Progenitor cell of endocrine pancreas (in vitro differentiated cells): Measurements from ENCODE around the genes EIF5A, NEURL4, EIF4A1 and FXR2.

- PRO-cap, result bidirectional peak, plus-strand start at chr17:7307661, minus-strand start at chr17:7307225; unidirectional peak, plus-strand start at chr17:7307837; bidirectional peak, plus-strand start at chr17:7307967, minus-strand start at chr17:7307892; bidirectional peak, plus-strand start at chr17:7307994, minus-strand start at chr17:7308053
Observed at GRCh38 chr17:7307500-7308511, at the start of gene EIF5A. TSS of gene EIF5A (plus strand) at chr17:7307628.

- PRO-cap, result unidirectional peak, plus-strand start at chr17:7329723; unidirectional peak, plus-strand start at chr17:7329767; bidirectional peak, plus-strand start at chr17:7329974, minus-strand start at chr17:7329836
Observed at GRCh38 chr17:7329255-7330059, at the start of gene NEURL4. TSS of gene NEURL4 (minus strand) at chr17:7329335.

DNA sequence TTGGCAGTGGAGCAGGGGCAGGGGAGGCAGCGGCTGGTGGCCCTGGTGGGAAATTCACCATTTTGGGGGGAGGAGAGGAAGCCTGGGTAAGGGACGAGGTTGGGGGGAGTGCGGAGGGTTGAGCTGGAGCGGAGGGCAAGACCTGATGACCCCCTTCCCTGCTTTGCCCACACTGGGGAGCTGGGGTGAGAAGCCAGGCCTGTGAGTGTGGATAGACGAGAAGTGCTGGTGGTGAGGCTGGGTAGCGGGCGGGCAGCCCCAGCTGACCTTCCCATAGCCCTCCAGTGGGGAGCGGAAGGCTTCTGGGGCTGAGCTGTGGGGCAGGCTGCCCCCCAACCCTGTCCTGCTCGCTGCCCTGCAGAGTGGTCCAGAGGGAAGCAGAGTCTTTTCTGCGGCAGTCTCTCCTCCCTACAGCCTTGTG lies 3.6 kb downstream of the NLGN2 start:
- PRO-cap, result no peak

GRCh38 chr17:7448436-7448909 lies 3.6 kb downstream of the CHRNB1 start:
- PRO-cap, result no peak

GRCh38 chr17:7476114-7477035 lies 3.1 kb downstream of the ZBTB4 start:
- PRO-cap, result no peak

DNA sequence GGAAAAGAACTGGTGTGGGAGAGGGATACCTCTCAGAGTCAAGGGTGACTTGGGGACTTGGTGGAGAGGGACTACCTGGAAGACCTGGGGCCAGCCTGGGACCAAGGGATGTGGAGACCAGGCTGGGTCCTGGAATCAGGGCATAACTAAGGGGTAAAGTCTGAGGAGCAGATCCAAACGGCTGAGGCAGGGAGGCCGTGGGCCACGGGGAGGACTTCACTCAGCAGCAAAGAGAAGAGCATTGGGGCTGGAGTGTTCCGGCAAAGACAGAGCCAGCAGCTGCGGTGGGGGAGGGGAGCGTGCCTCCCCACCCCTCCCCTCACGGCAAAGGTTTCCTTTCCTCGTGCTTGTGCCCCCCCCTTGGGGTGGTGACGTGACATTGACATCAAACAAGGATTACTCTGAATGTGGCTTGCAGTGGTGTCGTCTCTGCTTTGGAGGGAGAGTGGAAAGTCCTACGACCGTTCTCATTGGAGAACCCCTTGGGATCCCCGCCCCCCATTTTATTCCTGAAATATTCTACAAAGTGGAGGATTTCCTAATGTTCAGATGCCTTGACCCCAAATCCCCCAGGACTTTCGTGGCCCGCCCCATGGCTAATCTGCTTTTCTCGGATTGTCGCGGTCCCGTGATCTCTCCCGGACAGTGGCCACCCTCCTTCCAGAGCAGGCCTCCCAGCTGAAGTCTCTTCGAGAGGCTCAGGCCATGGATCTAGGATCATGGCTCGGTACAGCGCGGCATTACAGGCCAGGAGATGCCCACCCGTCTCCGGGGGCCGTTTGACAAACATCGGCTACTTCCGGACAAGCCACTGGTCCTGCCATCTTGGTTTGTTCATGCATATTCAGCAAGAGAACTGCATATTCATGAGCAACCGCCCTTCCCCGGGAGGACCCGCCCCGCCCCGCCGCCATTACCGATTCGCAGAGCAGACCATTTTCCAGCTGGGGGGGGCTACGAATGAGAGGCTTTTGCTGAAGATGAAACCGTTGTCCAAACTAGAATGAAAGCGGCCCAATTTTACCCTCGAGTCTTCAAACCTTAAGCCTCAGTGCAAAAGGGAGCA lies 2.2 kb downstream of the SLC35G6 start:
- PRO-cap, result bidirectional peak, plus-strand start at position 426 of the sequence, minus-strand start at position 243 of the sequence; bidirectional peak, plus-strand start at position 593 of the sequence, minus-strand start at position 516 of the sequence; bidirectional peak, plus-strand start at position 686 of the sequence, minus-strand start at position 686 of the sequence; bidirectional peak, plus-strand start at position 913 of the sequence, minus-strand start at position 846 of the sequence

DNA sequence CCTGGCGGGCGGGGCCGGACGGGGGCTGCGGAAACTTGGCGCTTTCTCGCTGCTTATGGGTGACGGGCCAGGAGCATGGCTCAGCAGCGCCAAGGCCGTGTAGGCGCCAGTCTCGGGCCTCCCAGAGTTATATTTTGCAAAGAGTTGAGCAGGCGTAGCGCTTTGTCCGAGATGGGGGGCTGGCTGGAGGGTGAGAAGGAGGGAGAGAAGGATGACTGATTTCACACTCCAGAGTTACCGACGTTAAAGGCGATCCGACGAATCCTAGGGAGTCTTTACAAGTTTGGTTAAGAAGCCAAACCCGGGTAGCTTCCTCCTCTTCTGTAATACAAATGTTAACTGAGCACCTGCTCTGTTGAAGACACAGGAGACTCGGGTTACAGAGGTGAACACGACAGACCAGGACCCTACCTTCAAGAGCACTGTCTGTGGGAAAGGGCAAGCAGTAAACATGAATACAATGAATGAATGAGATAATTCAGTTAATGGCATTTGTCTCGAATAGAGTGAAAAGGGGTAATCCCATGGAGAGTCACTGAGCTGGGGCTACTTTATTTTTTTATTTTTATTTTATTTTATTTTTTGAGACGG lies 3.7 kb downstream of the SLC35G6 start:
- PRO-cap, result no peak

- PRO-cap, result no peak
Observed at GRCh38 chr17:7490873-7491318, 9.7 kb downstream of the SLC35G6 start.

DNA sequence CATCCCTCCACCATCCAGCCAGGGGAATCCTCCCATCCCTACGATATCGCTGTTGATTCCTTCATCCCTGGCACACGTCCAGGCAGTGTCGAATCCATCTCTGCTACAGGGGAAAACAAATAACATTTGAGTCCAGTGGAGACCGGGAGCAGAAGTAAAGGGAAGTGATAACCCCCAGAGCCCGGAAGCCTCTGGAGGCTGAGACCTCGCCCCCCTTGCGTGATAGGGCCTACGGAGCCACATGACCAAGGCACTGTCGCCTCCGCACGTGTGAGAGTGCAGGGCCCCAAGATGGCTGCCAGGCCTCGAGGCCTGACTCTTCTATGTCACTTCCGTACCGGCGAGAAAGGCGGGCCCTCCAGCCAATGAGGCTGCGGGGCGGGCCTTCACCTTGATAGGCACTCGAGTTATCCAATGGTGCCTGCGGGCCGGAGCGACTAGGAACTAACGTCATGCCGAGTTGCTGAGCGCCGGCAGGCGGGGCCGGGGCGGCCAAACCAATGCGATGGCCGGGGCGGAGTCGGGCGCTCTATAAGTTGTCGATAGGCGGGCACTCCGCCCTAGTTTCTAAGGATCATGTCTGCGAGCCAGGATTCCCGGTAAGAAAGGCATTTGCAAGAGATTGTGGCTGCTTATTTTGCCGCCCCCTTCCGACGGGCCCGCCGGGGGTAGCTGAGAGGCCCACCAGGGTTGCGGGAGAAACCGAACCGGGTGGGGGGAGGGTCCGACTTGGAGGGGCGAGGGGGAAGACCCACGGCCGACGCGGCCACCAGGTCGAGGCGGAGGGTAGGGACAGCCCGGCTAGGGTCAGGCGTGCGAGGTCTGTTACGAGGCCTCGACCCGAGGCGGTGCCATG lies at the start of gene EIF4A1:
TSS of gene EIF4A1 (plus strand) at position 560 of the 856 bp plus-strand sequence.
- PRO-cap, result bidirectional peak, plus-strand start at position 495 of the sequence, minus-strand start at position 156 of the sequence; unidirectional peak, plus-strand start at position 563 of the sequence

GRCh38 chr17:7582651-7583201 lies 926 bp upstream of the MPDU1 start:
- PRO-cap, result no peak

- PRO-cap, result no peak
Observed at GRCh38 chr17:7591419-7591997, 1.6 kb upstream of the SOX15 start.

- PRO-cap, result bidirectional peak, plus-strand start at chr17:7614683, minus-strand start at chr17:7614582; unidirectional peak, minus-strand start at chr17:7614897; bidirectional peak, plus-strand start at chr17:7615261, minus-strand start at chr17:7615039
Observed at GRCh38 chr17:7614616-7615721, at the start of gene FXR2. TSS of gene FXR2 (minus strand) at chr17:7614897.

DNA sequence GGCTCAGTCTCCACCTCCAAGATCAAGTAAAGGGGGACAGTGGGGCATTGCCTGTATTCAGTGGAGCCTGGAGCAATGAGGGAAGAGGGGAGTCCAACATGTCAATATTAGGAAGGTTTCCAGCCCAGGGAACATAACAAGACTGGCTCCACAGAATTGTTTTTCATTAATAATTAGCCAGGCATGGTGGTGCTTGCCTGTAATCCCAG lies 2.0 kb downstream of the SHBG start:
- PRO-cap, result no peak

- PRO-cap, result no peak
Observed at GRCh38 chr17:7678200-7678440, 9.2 kb downstream of the TP53 start.

DNA sequence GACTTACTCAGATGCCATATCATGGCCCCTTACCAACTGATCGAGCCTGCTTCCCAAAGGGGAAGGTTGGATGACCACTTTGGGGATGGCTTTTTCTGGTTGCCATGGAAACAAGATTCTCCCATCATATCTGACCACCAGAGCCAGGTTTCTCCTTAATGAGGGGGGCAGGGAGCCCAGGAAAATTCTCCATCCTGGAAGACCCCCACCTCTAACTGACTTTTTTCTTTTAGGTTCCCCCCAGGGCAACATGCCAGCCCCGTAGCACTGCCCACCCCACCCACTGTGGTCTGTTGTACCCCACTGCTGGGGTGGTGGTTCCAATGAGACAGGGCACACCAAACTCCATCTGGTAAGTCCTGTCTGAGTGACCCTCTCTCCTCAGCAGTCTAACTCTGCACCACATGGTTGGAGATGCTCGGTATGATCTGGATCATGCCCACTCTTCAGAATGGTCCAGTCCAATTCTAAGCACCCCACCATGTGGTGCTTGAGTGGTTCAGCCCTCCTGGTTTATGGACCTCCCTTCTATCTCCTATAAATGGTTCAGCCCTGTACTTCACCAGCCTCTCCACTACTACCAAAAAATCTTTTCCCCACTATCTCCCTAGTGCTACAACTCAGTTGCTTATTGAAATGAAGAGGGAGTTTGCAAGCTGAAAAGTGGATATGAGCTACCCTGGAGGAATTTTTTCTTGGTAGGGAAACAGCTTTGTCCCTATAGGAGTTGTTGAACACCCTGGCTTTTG lies 5.8 kb downstream of the KDM6B start:
- PRO-cap, result no peak

DNA sequence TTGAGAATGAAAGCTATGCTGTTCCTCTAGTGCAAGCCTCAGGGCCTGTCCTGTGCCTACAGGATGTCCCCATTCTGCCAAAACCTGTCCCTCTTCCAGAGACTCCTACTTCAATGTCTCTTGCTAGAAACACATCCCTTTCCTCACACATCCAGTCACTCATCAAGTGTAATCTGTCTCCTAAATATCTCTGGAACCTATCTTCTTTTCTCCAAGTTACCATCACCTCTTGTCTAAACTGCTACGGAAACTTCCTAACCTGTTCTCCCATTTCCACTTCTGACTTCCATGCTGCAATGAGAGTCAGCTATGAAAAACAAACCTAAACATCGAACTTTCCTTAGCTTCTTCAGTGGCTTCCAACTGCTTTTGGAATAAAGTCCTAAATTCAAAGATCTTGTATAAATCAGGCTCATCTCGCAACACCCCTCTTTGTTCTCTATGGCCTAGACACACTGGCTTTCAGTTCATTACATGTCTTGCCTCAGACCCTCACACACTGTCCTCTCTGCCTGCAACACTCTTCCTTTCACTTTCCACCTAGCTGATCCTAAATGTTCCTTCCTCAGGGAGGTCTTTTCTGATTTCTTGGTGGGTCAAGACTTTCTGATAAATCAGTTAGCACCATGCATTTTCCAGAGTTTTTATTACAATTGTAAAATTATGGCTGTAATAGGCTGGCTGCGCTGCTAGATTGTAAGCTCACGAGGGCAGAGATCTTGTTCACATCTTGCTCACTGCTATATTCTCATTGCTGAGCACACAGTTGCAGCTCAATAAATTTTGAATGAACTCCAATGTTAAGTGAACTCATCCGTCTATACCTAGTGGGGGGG lies 3.9 kb downstream of the CYB5D1 start:
- PRO-cap, result no peak

DNA sequence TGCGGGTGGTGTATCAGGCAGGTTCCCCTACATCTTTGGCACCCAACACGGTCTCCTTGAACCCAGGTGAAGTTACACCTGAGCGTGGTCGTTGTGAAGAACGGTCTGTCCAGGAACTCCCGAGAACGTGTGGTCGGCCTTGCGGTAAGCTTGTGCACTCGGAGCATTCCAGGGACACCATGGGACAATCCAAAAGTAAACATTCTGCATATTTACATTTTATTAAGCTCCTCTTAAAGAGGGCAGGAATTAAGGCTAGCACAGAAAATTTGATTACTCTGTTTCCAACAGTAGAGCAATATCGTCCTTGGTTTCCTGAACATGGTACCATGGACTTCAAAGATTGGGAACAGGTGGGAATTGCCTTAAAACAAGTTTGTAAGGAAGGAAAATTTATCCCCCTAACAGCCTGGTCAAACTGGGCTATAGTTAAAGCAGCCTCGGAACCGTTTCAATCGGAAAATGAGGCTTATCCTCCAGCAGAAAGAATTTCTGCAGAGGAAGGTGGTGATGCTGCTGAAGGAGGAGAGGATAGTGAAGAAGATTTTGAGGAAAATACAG lies 18.2 kb downstream of the ALOX15B start:
- PRO-cap, result no peak

DNA sequence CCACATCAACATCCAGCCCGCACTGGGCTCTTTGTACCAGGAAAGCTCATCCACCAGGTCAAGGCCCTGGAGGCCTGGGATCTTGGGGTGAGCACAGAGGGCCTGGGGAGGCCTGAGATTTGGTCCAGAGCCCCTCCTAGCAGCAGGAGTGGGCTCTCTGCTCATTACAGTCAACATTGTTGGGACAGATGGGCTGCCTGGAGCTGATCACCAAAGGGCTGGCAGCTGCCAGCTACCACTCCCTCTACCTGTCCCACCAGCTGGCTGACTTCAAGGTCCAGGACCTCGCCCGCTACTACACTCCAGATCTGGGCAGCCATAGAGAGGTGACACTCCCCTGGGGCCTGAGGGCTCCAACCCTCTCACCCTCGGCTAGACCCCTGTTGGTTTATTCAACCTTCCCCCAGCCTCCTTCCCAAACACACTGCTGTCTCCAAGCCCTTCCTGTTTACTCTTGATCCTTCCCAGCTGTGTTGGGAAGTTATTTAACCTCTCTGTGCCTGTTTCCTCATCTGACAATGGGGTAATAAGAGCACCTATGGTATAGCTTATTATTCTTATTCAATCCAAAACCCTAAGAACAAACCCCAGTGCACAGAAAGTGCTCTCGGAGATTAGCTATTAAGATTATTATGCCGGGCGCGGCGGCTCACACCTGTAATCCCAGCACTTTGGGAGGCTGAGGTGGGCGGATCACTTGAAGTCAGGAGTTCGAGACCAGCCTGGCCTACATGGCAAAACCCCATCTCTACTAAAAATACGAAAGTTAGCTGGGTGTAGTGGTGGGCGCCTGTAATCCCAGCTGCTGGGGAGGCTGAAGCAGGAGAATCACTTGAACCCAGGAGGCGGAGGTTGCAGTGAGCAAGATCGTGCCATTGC lies 17.9 kb downstream of the ALOX12B start:
- PRO-cap, result no peak

DNA sequence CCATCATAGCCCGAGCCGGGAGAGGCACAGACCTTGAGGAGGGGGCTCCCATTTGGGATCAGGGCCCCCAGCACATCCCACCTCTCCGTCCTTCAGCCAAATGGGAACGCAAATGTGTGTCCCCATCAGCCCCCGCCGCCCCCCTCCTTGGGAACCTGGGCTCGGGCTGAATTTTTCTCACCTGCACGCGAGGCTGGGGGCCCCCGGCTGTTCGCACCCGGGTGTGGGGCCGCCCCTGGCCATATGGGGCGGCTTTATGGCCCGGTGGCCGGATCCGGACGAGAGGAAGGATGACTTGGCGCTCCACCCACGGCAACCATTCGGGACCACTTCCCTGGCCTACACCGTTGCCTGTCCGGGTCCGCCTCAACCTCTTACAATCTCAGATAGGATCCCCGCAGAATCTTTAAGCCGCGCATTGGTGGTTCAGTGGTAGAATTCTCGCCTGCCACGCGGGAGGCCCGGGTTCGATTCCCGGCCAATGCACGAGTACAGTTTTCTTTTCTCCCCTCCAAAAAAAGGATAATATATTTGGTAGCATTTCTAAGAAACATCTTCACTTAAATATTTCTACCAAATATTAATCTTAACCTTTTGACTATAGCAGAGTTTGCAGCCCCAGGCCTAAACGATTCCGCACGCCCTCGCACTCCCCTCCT lies 1.6 kb upstream of the HES7 start:
- PRO-cap, result unidirectional peak, plus-strand start at position 415 of the sequence

DNA sequence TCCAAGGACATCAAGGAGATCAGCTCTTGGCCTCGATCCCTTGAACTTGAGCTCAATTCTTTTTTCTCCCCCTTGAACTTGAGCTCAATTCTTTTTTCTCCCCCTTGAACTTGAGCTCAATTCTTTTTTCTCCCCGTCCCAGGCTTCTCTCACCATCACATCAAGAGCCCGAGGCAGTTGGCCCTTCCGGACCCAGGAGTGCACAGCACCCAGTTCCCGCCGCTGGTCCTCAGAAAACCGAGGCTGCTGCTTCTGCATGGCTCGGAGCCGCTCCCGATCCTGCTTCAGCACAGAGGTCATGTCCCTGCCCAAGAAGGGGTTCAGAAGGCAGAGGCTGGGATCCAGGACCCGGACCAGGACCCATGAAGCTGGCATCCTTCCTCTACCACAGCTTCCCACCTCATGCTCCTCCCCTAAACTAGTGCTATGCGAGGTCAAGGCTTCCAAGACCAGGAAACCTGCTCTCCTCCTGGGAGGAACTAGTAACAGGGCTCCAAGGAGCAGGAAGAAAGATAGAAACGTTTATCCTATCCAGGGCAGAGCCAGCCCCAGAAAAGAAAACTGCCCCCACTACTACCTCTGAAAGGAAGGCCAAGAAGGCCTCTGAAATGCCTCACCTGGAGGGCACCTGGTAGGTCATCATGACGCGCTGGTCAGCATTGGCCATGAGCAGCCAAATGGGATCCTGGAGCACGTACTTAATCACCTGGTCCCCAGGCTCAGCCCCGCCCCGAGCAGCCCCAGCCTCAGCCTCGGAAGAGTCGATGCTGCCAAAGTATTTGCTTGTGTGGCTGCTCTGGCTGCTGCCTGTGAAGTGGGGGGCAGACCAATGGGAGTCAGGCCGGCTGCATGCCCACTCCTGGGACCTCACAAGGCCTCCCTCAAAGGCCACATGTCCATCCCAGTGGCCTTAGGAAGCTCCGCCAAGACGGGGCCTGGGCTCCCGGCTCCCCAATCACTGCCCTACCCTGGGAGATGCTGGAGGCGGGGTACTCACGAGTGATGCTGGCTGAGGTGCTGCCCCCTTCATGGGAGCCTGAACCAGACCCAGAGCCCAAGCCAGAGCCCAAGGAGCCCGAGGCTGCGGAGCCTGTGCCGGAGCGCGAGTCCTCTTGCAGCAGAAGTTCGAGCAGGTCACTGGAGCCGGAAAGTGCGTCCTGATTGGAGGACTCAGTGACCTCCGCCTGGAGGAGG lies 10.2 kb downstream of the PER1 start:
- PRO-cap, result no peak